ENCODE data around the genes MT3, MT1F and NLRC5.

DNA sequence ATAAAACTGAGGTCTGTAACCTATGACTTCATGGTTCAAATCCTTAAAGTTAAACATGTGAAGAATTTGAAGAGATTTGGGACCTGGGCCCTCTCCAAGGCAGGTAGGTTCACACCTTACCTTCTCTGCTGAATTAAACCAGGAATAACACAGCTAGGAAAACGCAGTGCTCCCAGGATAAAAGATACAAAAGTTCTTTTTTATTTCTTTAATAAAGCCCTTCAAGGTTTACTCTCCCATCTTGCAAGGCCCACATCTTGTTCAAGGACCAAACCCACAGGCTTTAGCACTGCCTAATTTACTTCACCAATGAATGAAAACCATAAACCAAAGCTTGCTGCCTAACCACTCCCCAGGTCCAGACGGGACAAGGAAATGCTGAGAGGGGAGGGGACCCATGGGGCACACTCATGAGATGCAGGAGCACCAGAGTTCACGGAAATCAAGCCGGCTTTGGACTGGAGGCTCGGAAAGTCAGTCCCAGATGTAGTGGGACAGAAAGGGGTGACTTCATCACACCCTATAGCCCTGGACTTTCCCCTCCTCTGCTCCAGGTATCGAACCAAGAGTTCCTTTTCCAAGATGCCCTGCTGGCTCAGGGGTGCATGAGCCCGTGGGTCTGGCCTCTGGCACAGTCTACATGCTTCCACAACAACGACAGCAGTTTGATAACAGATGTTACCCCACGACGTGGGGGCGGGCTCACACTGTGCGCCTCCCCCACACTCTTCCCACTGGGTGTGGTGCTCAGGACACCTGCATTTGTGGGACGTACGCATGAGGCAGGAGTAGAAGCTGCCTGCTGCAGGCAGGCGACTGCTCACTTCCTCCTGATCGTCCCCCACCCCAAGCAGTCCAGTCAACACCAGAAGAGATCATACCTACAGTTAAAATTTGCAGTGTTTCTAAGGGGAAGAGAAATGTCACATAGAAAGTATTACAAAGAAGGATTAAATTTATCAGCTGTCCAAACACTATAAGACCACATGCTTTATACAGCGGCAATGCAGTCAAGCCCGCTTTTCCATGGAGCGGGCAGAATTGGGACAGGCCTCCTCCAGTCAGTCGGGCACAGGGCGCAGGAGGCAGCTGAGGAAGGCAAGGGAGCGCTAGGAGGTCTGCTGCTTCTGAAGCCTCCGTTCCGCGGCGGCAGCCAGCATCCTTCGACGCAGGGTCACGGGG is 63.2 kb downstream of the AMFR start:
- RRBS, result no CpG with 5 or more reads among the region's 29 CpGs

GRCh38 chr16:56372927-56373287 is 52.4 kb downstream of the AMFR start:
- RRBS, result no CpG with 5 or more reads among the region's 4 CpGs

GRCh38 chr16:56422836-56423290 is 2.5 kb downstream of the AMFR start:
- RRBS, result no CpG with 5 or more reads among the region's 5 CpGs

DNA sequence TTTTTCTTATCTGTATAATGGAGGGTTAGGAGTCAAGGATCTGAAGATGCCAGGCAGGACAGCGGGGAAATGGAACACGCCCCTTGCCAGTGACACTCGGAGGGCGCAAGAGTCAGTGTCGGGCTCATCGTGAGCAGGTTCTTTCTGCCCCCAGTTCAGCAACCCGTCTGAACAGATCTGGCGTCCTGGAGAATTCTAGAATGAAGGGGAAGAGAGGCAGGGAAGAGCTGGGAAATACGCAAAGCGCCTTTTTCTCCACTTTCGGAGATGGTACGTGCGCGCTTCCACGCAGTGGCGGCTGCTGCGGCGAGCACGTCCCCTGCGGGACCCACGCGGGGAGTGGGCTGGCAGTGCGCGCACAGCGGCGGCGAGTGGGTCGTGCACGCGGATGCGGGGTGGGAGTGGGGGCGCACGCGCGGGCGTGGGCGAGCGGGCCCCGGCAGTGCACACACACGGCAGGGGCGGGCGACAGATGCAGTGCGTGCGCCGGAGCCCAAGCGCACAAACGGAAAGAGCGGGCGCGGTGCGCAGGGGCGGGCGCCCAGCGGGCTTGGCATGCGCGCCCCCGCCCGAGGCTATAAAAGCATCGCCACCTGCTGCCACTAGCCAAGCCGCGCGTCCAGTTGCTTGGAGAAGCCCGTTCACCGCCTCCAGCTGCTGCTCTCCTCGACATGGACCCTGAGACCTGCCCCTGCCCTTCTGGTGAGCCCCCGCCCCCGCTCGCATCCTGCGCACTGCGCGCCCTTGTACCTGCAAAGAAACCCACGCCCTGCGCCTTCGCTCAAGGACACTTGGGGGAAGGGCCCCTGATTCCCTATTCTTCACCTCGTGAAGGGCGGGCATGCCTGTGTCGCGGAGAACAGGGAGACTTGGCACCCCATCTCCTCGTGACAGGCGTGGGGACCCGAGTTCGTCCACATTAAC is at the start of gene MT3:
Gene MT3 (plus strand): TSS at position 609 of the 924 bp plus-strand sequence.
- RRBS, result 2% methylated on average over 7 of the region's 82 CpGs

- RRBS, result no CpG with 5 or more reads among the region's 5 CpGs
These were observed 351 bp downstream of the MT1A start for GRCh38 chr16:56638882-56639151.

DNA sequence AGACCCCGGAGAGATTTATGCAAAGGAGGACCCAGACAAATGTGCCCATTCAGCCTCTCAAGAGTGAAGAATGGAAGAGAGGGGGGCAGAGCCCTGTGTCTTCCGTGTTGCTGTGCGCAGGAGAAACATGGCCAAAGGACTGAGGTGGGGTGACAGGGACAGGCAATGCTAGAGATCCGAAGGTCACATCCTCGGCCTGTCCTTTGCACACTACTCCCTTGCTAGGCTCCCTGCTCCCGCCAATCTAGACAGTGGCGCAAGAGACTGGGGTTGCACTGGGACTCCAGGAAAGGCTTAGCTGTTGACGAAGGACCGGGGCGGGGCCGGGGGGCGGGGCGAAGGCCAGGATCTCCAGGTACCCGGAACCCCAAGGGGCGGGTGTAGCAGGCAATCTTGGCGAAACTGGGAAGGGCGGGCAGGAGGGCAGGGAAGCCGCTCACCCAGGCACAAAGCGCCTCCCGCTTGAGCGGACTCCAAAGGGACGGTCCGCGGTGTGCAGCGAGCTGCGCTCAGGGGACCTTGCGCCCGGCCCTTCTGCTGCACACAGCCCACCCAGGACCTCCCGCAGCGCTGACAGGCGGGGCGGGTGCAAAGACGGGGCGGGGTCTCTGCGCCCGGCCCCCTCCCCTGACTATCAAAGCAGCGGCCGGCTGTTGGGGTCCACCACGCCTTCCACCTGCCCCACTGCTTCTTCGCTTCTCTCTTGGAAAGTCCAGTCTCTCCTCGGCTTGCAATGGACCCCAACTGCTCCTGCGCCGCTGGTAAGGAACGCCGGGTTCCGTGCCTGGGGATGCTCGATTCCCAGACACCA is at the start of gene MT1F:
Gene MT1F (plus strand): TSS at position 634 of the 811 bp plus-strand sequence.
- RRBS, result 0% methylated on average over 1 of the region's 47 CpGs

- RRBS, result no CpG with 5 or more reads among the region's 5 CpGs
These were observed 7.0 kb downstream of the MT1X start for GRCh38 chr16:56689189-56689697.

DNA sequence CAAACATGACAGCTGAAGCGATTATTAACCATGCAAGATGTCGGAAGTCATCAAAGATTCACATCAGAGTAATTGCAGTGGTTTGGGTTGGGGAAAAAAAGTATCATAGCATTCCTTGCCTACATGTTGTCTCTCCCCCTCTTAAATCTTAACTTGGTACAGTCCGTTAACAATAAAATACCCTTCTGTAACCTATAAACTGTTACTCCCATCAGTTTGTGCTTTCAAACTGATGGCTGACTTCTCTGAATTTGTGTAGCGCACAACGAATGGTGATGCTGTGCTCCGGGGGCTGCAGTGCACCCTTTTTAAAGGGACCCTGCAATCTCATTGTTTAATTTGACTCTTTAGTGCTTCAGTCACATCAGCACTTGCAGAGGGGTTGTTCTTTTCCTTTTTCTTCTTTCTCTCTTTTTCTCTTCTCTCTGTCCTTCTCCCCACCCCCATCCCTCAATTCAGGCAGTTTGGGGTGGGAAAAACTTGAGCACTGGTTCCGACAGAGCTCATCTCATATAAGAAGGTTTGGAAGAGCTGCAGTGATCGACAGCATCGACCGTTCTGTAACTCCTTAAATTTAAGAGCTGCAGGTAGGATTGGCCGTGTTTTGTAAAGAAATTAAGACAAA is 51.8 kb downstream of the NUP93 start:
- RRBS, result no CpG with 5 or more reads among the region's 11 CpGs

DNA sequence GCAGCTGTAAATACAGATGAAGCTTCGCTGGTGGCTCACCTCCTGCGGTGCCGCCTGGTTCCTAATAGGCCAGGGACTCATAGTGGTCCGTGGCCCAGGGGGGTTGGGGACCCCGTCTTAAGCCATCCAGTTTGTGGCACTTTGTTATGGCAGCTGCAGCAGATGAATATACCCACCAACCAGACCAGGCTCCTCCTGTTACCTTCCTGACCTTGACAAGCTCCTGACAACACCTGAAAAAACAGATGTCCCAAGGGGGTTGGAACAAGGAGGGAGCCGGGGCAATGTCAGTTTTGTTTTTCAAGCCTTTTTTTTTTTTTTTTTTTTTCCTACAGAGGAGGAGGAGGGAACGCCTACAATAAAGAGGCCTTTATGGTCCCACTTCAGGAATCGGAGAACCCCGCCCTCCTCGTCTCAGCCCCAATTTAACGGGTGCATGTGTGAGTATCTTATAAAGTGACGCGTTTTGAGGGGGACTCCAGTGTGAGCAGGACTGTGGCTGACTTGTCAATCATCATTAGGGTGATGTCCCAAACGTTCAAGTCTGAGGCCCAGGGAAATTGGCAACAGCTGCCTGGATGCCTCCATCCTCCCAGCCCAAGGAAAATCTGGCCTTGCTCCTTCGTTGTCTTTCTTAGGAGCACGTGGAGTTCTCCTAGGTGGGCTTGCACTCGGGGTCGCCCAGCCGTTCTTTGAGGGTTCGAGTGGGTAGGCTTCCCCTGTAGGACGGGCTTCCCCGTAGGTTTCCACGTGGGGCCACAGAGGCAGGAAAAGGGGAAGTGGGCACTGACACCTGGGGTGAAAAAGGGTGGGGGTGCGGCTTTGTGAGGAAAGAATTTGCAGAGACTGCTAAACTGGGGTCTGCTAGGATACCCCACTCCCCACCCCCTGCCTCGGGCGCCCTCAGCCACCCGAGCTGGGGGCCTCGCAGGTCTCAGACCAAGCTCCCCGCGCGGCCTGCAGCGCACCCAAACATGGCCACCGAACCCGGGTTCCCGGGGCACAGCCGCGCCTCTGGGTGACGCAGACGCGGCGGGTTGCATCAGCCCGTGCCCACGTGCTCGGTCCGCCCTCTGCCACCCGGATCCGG is 668 bp upstream of the HERPUD1 start:
- RRBS, result under 1% methylated on average over 12 of the region's 47 CpGs

DNA sequence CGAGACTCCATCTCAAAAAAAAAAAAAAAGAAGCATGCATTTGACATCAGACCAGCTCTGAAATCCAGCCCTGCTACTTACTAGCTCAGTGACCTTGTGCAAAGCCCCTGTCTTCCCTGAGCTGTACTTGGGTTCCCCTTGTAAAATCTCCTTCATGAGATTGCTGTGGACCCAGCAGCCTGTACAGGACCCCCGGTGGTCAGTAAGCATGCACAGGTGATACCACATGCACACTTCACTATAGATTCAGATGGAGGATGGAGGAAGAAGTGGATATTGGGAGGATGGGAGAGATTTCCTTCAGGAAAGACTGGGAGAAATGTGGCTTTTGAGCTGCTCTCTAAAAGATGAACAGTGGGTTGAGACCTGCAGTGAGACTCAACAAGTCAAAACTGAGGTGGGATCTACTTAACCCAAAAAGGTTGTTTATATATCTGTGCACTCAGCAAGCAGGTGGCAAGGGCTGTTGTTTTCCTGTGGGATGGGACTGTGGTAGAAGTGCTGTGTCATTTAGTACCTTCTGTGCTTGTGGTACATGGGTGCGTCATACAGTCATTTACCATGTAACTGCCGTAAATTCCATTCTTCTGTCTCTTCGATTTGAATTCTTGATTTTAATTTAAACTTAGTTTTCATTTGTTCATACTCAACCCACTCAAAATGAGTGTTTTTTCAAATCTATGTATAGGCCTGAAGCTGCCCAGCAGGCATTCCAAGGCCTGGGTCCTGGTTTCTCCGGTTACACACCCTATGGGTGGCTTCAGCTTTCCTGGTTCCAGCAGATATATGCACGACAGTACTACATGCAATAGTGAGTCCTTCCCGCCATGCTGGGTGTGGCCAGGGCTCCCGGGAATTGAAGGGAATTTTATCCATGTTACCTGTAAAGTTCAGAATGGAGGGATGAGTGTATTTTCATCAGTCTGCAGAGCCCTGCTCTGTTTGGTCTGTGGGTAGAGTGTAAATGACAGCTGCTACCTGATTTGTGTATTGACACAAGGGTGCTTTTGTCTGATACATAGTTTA is 6.9 kb downstream of the HERPUD1 start:
- RRBS, result 90% methylated on average over 3 of the region's 9 CpGs

GRCh38 chr16:56989165-56989721 is at the start of gene NLRC5:
NLRC5 (plus strand) TSS chr16:56989557.
- RRBS, result no CpG with 5 or more reads among the region's 42 CpGs

- RRBS, result no CpG with 5 or more reads among the region's 5 CpGs
These were observed 9.4 kb downstream of the NLRC5 start for GRCh38 chr16:56998844-56999114.

- RRBS, result no CpG with 5 or more reads among the region's 3 CpGs
These were observed 42.2 kb upstream of the CPNE2 start for GRCh38 chr16:57050191-57050602.

DNA sequence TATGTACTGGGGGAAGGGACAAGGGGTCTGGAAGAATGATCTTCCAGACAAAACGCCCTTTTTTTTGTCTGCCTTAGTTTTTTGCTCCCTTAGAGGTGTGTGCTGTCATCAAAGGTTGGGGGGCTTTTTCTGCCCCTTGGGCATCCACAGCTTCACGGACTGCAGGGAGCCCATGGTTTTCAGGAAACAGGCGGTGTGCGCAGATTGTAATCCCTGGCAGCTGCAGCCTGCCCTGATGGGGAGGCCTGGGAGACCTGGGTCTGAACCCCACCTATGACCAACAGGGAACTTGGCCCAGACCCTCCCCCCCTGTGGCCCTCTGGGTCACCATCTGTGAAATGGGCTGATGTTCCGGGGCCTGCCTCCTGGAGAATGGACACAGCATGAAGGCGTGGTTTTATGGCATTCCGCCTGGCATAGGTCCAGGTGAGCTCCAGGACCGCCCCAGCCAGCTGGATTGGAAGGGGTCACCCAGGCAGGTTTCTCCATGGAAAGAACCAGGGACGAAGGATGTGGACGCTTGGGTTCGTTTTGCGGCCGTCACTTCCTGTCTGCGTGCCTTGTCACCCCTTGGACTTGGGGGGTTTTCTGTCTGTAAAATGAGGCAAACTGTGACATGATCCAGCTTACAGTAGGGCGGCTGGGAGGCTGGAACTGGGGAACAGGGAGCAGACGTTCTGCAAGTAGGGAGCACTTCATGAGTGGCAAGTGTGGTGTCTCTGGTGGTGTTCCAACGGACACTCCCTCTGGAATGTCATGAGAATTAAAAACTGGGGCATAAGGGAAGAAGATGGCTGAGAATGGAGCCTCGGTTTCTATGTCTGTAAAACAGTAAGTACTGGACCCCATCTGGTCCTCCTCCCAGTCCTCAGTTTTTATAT is 1.5 kb downstream of the CPNE2 start:
- RRBS, result no CpG with 5 or more reads among the region's 18 CpGs

DNA sequence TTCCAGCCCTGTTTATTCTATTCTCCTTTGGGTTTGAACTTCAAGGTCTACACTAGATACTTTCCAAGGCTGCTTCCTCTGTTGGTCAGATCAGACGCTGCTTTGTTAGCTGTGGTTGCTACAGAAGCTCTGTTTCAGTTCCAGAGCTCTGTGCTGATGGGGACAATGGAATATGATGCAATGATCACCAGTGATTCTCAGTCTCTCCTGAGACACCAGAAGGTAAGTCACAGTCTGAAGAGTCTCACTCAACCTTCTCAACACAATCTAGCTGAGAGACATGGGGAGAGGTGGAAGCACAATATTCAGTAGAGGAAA is 33.7 kb downstream of the PSME3IP1 start:
- RRBS, result no CpG with 5 or more reads among the region's 1 CpG

DNA sequence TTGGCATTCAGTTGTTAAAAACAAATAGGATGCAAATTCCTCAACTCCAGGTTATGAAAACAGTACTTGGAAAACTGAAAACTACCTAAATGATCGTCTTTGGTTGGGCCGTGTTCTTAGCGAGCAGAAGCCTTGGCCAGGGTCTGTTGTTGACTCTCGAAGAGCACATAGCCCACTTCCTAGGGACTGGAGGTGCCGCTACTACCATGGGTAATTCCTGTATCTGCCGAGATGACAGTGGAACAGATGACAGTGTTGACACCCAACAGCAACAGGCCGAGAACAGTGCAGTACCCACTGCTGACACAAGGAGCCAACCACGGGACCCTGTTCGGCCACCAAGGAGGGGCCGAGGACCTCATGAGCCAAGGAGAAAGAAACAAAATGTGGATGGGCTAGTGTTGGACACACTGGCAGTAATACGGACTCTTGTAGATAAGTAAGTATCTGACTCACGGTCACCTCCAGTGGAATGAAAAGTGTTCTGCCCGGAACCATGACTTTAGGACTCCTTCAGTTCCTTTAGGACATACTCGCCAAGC is 18.5 kb downstream of the RSPRY1 start:
- RRBS, result no CpG with 5 or more reads among the region's 14 CpGs

DNA sequence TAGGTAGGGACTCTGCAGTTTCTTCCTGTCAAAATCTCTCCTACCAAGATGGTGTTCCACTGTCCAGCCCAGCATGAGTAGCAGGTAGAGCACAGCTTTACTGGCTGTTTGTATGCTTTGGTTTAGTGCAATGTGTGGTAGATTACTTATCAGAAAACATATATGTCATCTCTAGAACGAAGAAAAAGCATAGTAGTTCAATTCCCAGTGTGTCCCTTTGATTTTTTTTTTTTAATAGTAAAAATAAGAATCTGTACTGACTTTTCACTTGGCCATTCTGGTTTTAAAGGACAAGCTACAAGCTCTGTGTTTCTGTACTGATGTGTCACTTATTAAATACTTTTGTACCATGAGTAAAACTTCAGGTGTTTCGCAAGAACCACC is 8.2 kb downstream of the ARL2BP start:
- RRBS, result no CpG with 5 or more reads among the region's 2 CpGs

- RRBS, result no CpG with 5 or more reads among the region's 11 CpGs
These were observed 10.5 kb downstream of the ARL2BP start for GRCh38 chr16:57255359-57256160.

GRCh38 chr16:57260225-57260801 is 15.3 kb downstream of the ARL2BP start:
- RRBS, result no CpG with 5 or more reads among the region's 16 CpGs

DNA sequence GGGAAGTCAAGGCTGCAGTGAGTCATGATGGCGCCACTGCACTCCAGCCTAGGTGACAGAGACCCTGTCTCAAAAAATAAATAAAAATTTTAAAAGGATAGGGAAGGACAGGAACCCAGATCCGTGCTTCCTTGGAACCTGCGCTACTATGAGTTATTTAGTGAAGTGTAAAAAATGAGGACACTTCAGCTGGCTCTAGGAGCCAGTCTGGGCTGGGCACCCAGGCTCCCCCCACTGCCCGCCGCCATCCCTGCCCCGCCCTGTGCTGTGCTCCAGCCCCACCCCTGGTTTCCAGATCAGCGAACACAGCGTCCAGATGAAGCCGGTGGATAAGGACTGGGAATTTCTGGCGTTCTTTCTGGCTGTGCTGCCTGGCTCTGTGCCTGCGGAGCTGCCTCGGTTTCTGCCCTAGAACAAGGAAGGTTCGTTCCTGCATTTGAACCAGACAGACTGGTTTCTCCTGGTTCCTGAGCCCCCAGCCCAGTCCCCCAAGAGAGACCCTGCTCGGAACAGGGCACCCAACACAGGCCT is 18.5 kb downstream of the PLLP start:
- RRBS, result no CpG with 5 or more reads among the region's 14 CpGs

Measured in aortic smooth muscle cell (primary cell).